ENCODE measurements around a stretch of chr5.

DNA sequence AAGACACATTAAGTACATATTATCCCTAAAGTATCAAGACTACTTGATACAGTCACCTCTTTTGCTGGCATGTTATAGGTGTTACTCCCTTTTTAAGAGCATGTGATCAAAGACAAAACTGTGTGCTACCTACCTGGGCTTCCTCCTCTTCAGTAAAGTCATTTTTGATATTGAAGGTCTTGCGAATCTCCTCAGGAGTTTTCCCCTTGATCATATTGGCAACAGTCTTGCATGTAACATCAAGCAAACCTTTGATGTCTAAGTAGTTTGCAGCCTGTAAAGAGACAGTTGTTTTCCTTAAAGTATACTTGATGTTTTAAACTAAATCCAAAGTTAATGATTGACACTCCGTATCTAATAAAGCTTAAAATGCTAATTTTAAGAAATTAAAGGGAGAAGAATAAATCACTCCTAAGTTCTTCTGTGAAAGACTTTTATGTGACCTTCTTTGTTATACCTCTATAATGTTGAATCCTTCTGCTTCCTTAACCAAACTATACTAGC, 18.4 kb downstream of the SKP1 start:
- RRBS, 2 experiments = no CpG with 5 or more reads among the region's 2 CpGs
CAGE:
- cytosol, long polyA minus RNA = no peak
- cytosol, long polyA plus RNA = no peak
- long polyA plus RNA = no peak
- nucleus, long polyA minus RNA = no peak
- nucleus, long polyA plus RNA = no peak

- RRBS, 2 experiments = no CpG with 5 or more reads among the region's 8 CpGs
CAGE:
- cytosol, long polyA minus RNA = no peak
- cytosol, long polyA plus RNA = no peak
- long polyA plus RNA = no peak
- nucleus, long polyA minus RNA = no peak
- nucleus, long polyA plus RNA = no peak
Observed at GRCh38 chr5:134174917-134175675, 1.7 kb downstream of the SKP1 start.

DNA sequence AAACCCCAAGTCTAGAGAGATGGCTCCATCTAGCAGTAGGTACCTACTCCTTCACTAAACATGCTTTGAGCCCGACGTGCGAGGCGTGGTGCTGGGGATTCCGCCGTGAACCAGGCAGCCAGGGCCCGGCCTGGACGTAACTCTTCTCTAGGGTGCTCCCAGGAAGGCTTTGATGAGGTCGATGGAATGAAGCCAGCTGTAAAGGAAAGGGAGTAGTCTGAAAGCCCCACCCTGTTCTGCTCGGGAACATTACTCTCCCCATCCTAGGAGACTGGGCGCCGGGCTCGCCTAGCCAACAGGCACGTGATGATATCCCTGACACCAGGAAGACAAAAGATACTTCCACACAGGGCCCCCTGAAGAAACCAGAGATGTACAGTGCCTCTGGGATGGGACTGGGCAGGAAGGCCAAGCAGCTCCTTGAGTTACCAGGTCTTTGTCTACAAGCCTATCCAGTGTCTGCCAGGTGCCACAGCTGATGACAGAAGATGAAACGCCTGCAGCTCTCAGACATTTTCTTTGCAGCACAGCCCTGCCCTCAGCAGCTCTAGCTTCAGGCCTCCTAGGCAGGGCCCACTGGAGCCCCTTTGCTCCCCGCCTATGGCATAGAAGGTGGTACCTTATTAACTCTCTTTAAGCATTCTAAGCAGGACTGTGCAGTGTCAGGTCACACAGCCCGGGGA, 1.1 kb upstream of the SKP1 start:
- RRBS, 2 experiments = no CpG with 5 or more reads among the region's 17 CpGs
CAGE:
- cytosol, long polyA minus RNA = no peak
- cytosol, long polyA plus RNA = no peak
- long polyA plus RNA = no peak
- nucleus, long polyA minus RNA = no peak
- nucleus, long polyA plus RNA = no peak

GRCh38 chr5:134195121-134195671, 18.4 kb upstream of the SKP1 start:
- RRBS, 2 experiments = no CpG with 5 or more reads among the region's 2 CpGs
CAGE:
- cytosol, long polyA minus RNA = no peak
- cytosol, long polyA plus RNA = no peak
- long polyA plus RNA = no peak
- nucleus, long polyA minus RNA = no peak
- nucleus, long polyA plus RNA = no peak

DNA sequence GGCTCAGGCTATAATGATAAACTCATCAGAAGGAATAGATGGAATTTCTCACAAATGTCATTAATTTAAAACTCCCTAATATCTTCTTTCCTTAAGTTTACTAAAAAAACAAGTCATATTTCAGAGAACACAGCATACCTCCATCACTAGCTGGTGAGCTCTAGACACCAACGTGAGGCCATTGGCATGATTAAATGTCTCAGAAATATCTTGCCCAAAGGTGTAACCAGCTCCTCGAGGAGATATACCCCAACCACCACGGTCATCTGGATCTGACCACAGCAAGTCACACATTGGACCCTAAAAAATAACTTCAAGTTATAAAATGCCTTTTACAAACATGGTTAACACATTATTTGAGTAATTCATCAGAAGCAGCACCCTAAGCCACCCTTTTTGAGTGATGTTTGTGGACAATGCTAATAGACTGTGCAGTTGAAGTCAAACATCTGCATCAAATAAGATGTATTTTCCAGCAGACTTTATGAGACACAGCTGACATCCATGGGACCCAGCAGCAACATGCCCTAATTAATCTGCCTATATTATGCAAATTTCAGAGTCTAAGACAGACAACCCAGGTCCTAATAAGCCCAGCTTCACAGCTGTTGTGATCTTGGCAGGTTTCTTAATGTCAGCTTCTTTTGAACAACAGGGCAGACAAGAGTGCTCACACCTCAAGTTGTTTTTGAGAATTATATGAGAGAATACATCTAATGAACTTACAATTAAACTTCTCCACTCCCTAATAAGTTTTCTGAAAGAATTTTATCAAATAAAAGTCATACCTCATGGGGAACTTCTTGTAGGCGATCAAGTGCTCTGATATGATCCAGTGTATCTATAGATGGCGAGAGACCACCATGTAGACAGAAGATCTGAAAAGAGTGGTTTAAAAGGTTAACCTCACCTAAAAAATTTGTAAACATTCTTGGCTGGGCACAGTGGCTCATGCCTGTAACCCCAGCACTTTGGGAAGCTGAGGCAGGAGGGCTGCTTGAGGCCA, 23.8 kb upstream of the SKP1 start:
- RRBS, 2 experiments = no CpG with 5 or more reads among the region's 5 CpGs
CAGE:
- cytosol, long polyA minus RNA = no peak
- cytosol, long polyA plus RNA = no peak
- long polyA plus RNA = no peak
- nucleus, long polyA minus RNA = no peak
- nucleus, long polyA plus RNA = no peak

DNA sequence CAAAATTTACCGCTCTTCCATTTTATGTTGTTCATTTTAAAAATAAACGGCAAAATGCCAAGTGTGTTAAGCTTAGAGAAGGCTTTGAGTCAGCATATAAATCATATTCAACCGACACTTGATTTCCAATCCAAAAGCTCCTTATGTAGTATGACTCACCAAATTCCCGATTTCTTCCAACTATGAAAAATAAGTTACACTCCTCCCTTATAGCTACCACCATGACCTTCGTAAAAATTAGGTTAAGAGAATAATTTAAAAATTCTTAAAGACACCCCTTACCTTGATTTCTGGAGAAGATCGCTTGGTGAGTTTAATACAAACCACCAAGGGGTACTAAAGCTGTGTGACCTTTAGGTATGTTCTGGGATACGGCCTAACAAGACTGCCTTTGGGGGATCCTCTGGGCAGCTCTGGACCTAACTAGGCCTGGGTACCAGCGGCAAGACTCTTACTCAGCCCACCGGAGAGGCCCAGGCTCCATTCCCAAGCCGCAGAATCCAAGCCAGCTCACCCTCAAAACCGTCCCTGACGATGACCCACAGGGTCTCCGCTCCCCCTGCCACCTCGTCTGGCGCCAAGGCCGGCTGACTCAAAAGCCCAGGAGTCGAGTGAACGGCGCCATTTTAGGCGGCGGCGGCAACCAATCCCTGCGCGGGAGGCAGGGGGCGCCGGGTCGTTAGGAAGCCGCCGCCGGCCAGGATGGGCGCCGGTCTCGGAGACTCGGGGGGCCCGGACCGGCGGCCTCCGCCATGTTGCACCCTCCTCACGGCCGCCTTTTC, 755 bp downstream of the PPP2CA start:
- RRBS, 2 experiments = under 1 to 2% methylated on average over 7 to 10 of the region's 40 CpGs
CAGE:
- cytosol, long polyA minus RNA = no peak
- cytosol, long polyA plus RNA = no peak
- long polyA plus RNA = no peak
- nucleus, long polyA minus RNA = no peak
- nucleus, long polyA plus RNA = no peak

DNA sequence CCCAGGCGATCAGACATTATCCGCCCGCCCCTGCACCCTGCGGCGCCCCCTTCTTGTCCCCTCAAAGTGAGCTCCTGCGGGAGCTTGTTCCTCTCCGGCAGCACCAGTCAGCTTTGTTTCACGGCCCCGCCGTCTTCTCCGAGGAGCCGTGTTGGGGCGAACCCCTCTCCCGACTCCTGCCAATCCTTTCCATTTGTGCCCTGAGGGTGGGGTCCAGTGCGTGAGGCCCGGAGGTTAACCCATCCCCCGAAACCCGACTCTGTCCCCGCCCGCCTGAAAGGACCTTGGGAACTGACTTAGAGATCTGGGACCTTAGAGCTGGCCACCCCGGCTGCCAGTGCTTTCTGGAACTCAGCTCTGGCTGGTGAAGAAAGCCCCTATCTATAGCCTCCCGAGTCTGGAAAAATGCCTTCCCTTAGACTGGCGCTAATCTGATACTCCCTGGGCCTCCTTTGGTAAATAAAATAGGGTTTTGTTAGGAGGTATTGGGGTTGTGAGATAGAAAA, 614 bp downstream of the UBE2B start:
- RRBS, 2 experiments = 2 to 3% methylated on average over 6 to 8 of the region's 23 CpGs
CAGE:
- cytosol, long polyA minus RNA = no peak
- cytosol, long polyA plus RNA = no peak
- long polyA plus RNA = no peak
- nucleus, long polyA minus RNA = no peak
- nucleus, long polyA plus RNA = no peak

DNA sequence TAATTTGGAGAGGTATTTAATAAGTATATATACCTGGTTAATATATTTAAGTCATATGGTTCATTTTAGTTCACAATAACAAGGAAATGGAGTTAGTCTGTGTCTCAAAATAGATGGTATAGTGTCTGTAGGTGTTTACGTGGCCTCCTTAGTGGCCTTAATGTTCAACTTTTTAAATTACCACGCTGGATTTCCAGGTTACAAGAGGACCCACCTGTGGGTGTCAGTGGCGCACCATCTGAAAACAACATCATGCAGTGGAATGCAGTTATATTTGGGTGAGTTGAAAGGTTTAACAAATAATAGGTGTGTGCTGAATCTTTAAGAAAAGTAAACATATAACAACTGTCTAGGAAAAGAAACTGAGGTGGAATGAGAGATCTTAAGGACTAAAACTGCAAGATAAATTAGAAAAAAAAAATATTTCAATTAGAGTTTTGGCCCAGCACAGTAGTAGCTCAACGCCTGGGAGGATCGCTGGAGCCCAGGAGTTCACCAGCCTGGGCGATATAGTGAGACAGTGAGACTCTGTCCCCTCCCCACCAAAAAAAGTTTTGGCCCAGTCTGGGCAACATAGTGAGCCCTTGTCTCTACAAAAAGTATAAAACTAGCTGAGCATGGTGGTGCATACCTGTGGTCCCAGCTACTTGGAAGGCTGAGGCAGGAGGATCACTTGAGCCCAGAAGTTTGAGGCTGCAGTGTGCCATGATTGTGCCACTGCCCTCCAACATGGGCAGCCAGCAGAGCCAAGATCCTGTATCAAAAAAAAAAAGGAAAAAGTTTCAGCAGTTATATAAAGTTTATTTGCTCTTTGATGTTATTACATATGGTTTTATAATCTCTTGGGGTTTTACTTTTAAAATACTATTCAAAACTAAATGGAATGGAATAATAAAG, 3.1 kb downstream of the UBE2B start:
- RRBS, 2 experiments = no CpG with 5 or more reads among the region's 6 CpGs
CAGE:
- cytosol, long polyA minus RNA = no peak
- cytosol, long polyA plus RNA = no peak
- long polyA plus RNA = no peak
- nucleus, long polyA minus RNA = no peak
- nucleus, long polyA plus RNA = no peak

DNA sequence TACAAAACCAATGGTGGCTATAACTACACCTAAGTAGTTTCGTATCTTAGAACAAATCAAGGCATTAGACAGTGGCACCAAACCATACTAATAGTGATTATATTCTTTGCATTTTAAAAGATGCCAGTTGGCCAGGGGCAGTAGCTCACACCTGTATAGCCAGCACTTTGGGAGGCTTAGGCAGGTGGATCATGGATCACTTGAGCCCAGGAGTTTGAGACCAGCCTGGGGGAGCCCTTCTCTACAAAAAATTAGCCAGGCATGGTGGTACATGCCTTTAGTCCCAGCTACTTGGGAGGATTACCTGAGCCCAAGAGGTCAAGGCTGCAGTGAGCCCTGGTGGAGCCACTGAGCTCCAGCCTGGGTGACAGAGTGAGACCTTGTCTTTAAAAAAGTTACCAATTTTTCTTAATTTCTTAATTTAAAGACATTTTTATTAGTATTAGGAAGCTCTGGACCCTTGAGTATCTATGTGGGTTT, 6.5 kb downstream of the UBE2B start:
- RRBS, 2 experiments = no CpG with 5 or more reads among the region's 1 CpG
CAGE:
- cytosol, long polyA minus RNA = no peak
- cytosol, long polyA plus RNA = no peak
- long polyA plus RNA = no peak
- nucleus, long polyA minus RNA = no peak
- nucleus, long polyA plus RNA = no peak

DNA sequence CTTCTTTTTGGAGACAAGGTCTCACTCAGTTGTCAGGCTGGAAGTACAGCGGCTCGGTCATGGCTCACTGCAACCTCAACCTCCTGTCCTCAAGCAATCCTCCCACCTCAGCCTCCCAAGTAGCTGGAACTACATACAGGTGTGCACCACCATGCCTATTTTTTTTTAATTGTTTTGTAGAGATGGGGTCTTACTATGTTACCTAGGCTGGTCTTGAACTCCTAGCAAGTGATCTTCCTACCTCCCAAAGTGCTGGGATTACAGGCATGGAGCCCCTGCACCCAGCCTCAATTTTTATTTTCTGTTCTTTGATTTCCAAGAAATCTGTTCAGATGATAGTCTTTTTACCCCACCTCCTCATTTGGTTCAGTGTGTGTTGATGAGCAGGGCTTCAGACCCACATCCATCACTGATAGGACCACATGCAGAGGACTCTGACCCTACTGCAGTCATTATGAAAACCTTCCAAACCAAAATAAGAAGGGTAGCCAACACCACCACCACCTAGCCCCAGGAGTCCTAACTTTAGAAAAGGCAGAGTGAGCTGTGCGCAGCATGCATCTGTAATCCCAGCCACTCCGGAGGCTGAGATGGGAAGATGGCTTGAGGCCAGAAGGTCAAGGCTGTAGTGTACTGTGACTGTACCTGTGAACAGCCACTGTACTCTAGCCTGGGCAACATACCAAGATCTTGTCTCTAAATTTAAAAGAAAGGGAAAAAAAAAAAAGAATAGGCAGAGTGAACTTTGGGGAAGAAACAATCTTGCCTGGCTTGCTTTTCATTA, 13.2 kb downstream of the CDKN2AIPNL start:
- RRBS, 2 experiments = no CpG with 5 or more reads among the region's 4 CpGs
CAGE:
- cytosol, long polyA minus RNA = no peak
- cytosol, long polyA plus RNA = no peak
- long polyA plus RNA = no peak
- nucleus, long polyA minus RNA = no peak
- nucleus, long polyA plus RNA = no peak

- RRBS, 2 experiments = no CpG with 5 or more reads among the region's 5 CpGs
CAGE:
- cytosol, long polyA minus RNA = no peak
- cytosol, long polyA plus RNA = no peak
- long polyA plus RNA = no peak
- nucleus, long polyA minus RNA = no peak
- nucleus, long polyA plus RNA = no peak
Observed at GRCh38 chr5:134512641-134513006, 12.8 kb upstream of the JADE2 start.

DNA sequence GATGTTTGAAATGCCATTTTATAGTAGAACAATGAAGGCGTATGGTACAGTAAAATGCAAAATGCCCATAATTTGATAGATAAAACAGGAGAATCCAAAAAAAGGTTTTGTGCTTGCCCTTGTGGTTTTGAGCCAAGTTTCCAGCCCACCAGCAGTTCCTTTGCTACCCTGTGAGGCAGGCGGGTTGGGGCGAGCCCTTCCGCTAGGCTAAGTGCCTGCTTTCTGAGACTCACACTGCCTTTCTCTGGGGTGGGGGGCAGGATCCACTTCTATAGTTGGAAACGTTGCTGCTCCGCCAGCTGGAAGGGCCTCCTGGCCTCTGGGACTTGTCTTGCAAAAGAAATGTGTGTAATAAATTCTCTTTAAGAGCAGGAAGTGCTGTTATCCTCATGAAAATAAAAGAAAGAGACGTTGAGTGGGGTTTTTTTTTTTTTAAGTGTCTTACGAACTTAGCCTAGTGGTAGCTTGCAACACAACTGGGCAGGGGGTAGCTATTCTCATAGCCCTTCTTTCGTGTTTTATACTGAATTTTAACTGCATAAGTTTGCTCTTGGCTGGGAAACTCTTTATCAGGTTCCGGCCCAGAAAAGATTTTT, 19.6 kb downstream of the JADE2 start:
- RRBS, 2 experiments = no CpG with 5 or more reads among the region's 10 CpGs
CAGE:
- cytosol, long polyA minus RNA = no peak
- cytosol, long polyA plus RNA = no peak
- long polyA plus RNA = no peak
- nucleus, long polyA minus RNA = no peak
- nucleus, long polyA plus RNA = no peak

GRCh38 chr5:134647535-134648306, 864 bp upstream of the SEC24A start:
- RRBS, 2 experiments = no CpG with 5 or more reads among the region's 11 CpGs
CAGE:
- cytosol, long polyA minus RNA = no peak
- cytosol, long polyA plus RNA = no peak
- long polyA plus RNA = no peak
- nucleus, long polyA minus RNA = no peak
- nucleus, long polyA plus RNA = no peak

DNA sequence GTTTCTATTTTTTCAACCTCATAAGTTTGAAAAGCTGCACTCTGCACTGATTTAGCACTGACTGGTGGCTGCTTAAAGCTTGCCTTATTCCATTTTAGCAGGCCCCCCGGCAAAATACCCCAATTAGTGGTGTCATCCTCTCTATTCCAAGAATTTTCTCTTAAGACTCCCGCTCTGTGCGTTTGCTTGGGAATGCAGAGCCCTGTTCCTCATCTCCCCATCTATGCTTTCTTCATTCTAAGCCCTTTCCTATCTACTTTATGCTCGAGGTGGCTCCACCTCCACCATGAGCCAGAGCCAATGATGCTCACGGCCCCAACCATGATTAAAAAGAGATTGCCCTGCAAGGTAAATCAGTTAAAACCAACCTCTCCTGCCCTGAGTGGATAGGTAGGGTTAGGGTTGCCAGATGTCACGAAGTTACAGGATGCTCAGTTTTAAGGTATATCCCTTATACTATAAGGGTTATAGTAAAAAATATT, 715 bp upstream of the TXNDC15 start:
- RRBS, 2 experiments = no CpG with 5 or more reads among the region's 6 CpGs
CAGE:
- cytosol, long polyA minus RNA = no peak
- cytosol, long polyA plus RNA = no peak
- long polyA plus RNA = no peak
- nucleus, long polyA minus RNA = no peak
- nucleus, long polyA plus RNA = no peak

GRCh38 chr5:134923453-134924425, 18.8 kb downstream of the PCBD2 start:
- RRBS, 2 experiments = no CpG with 5 or more reads among the region's 26 CpGs
CAGE:
- cytosol, long polyA minus RNA = no peak
- cytosol, long polyA plus RNA = no peak
- long polyA plus RNA = no peak
- nucleus, long polyA minus RNA = start-site peak on the plus strand at chr5:134924004-134924512, 36 reads
- nucleus, long polyA plus RNA = no peak

- RRBS, 2 experiments = no CpG with 5 or more reads among the region's 12 CpGs
CAGE:
- cytosol, long polyA minus RNA = no peak
- cytosol, long polyA plus RNA = no peak
- long polyA plus RNA = no peak
- nucleus, long polyA minus RNA = no peak
- nucleus, long polyA plus RNA = no peak
Observed at GRCh38 chr5:134964173-134965114, 3.3 kb upstream of the CATSPER3 start.

- RRBS, 2 experiments = no CpG with 5 or more reads among the region's 2 CpGs
CAGE:
- cytosol, long polyA minus RNA = no peak
- cytosol, long polyA plus RNA = no peak
- long polyA plus RNA = no peak
- nucleus, long polyA minus RNA = no peak
- nucleus, long polyA plus RNA = no peak
Observed at GRCh38 chr5:134965558-134966061, 2.1 kb upstream of the CATSPER3 start.

DNA sequence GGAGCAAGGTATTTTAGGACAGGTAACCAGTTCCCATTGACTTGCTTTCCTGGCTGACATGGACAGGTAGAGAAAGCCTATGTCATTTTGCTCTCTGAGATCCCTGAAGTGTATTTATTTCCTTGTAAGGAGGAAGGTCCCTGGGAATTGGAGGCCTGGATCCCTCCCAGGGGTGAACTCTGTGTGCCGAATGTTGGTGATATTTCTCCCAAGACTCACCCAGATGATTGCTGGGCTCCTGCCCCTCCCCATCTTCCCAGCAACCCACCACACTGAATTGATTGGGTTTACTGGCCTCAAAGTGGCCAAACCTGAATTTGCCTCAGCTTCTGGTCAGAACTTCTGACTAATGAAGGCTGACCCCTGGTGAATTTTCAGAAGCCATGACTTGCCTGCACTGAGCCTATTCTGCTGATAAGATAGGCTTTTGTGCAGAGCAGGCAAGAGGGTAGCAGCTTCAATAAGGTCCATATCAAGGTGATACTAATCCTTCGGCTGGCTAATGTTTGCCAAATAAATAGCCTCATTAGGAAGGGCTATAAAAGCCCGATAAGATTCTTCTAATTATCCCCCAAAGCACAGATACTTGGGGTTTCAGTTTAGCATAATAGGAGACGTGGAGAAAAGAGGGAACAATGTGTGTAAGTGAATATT, 152.8 kb upstream of the PITX1 start:
- RRBS, 2 experiments = no CpG with 5 or more reads among the region's 4 CpGs
CAGE:
- cytosol, long polyA minus RNA = no peak
- cytosol, long polyA plus RNA = no peak
- long polyA plus RNA = no peak
- nucleus, long polyA minus RNA = no peak
- nucleus, long polyA plus RNA = no peak

GRCh38 chr5:135366894-135367093, 32.2 kb downstream of the MACROH2A1 start:
CAGE:
- cytosol, long polyA minus RNA = no peak
- cytosol, long polyA plus RNA = no peak
- long polyA plus RNA = no peak
- nucleus, long polyA minus RNA = no peak
- nucleus, long polyA plus RNA = no peak

DNA sequence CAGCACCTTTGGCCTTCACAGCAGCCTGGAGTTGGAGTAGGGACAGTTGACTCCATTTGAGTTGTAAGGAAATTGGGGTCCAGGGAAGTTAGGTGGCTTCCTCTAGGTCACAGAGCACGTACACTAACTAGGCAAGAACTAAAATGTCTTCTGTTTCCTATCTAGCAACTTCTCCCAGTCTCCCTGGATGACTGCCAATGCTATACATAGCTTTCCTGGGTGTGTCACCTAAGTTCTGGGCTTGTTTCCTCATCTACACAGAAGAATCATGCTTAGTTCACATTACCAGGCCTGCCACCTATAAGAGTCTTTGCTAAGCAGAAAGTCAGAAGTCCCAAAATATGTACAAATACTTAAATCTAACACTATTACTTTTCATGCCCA, 12.1 kb downstream of the MACROH2A1 start:
- RRBS, 2 experiments = no CpG with 5 or more reads among the region's 1 CpG
CAGE:
- cytosol, long polyA minus RNA = no peak
- cytosol, long polyA plus RNA = no peak
- long polyA plus RNA = no peak
- nucleus, long polyA minus RNA = no peak
- nucleus, long polyA plus RNA = no peak